ENCODE measurements around a stretch of chr12.

DNA sequence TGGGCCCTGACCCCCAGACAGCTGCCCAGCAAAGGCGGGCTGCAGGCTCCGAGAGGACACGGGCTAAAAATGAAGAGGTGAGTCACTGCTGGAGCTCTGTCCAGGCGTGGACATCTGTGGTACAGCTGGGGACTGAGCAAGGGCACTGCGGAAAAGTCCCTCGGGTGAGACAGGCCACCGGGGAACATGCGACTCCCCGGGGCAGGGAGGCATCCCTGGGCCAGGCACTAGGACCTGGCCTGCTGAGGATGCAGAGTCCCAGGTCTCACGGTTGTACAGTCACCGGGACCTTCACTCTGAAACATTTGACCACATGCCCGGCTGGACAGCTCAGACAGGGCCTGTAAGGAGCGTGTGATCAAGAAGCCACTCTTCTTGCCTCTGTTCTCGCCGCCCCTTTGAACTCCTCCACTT lies 5.2 kb upstream of the RFLNA start:
- RRBS: 5% methylated on average over 3 of the region's 15 CpGs

DNA sequence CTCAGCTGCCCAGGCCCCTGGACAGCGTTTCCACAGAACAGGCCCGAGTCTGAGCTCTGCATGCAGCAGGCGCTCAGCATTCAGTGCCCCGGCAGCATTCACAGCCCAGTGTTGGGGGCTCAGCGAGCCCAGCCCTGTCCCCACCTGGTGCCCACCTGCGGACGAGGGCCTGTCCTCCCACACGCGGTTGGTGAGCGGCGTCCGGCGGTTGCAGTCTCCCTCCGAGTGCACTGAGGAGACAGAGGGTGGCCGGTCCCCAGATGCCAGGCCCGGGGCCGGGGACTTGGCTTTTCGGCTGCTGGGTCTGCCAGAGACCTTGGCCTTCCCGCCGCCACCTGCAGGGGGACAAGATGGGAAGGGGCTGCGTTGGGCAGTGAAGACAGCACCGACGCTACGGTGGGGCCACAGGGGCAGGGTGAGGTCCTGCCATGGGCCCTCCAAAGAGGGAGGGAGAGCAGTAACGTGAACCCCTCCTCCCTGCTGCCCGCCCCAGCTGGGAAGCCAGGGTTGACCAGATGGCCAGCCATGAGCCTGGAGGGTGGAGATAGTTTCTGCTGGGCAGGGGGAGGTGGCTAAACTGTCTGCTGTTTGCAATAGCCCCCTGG lies 31.2 kb downstream of the RFLNA start:
- RRBS: 80% methylated on average over 7 of the region's 26 CpGs

- RRBS: 89% methylated on average over 3 of the region's 57 CpGs
These were observed 121.9 kb downstream of the RFLNA start for GRCh38 chr12:124416535-124417404.

GRCh38 chr12:124421970-124422185 lies 127.0 kb downstream of the RFLNA start:
- RRBS: no CpG with 5 or more reads among the region's 6 CpGs

GRCh38 chr12:124442442-124443200 lies 124.8 kb downstream of the NCOR2 start:
- RRBS: no CpG with 5 or more reads among the region's 24 CpGs

DNA sequence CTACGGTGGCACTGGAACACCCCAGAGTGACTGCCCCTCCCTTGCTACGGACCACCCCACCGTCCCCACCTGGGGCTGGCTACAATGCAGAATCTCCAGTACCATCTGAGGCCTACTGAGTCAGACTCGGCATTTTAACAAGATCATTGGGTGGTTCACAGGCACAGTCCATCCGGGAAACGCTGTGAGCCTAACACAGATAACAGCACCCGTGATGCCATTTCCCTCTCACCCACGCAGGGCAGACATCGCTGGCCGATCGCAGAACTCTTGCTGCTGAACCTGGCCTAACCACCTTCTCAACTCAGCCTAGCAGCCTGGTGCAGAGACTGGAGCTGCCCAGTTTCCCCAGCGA lies 83.4 kb downstream of the NCOR2 start:
- RRBS: no CpG with 5 or more reads among the region's 12 CpGs

- RRBS: no CpG with 5 or more reads among the region's 17 CpGs
These were observed 49.8 kb downstream of the NCOR2 start for GRCh38 chr12:124517706-124517940.

- RRBS: no CpG with 5 or more reads among the region's 7 CpGs
These were observed 48.1 kb downstream of the NCOR2 start for GRCh38 chr12:124519395-124519714.

DNA sequence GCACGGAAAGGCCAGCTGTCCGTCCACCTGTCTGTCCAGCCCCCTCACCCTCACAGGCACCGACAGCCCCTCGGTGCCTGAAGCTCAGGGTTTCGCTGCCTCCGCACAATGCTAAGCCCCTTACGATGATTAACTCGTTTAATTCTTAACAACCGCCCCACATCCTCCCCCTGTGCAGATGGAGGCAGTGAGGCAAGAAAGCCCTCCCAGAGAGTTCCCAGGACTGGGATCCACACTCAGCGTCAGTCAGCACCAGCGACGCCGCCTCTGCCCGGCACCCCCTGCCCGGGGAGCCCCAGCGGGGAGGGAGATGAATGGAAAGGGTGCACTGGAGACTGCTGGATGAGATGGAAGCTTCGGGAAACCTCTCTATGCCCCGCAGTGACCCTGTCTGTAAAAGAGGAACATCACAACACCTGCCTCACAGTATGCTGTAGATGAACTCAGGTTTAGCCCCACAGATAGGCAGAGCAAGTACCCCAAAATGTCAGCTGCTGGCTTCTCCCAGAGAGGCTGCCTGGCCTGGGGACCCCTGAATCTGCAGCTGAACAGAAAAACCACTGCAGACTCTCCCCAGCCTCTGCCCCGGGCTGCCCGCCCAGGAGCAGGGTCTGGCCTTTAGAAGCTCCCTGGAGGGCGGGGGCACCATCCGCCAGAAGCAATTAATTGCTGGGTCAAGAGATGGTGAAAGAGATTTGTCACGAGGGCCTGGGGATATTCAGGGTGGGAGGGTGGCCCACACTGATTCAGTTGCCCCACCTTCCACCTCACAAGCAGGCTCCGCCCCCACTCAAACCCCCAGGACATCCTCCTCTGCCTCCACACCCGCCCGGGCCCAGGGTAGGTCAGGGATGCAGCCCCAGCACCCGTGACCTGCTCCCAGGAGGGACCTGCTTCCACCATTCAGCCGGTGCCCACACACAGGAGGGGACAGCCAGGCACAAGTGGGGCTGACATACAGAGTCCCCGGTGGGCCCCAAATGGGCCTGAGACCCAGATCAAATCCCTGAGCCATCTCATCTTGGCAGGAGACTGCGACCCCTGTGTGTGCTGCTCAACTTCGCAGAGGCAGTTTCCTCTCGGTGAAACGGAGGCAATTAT lies 23.3 kb downstream of the NCOR2 start:
- RRBS: 43% methylated on average over 3 of the region's 33 CpGs

- RRBS: no CpG with 5 or more reads among the region's 29 CpGs
These were observed 18.5 kb downstream of the NCOR2 start for GRCh38 chr12:124548632-124549499.

DNA sequence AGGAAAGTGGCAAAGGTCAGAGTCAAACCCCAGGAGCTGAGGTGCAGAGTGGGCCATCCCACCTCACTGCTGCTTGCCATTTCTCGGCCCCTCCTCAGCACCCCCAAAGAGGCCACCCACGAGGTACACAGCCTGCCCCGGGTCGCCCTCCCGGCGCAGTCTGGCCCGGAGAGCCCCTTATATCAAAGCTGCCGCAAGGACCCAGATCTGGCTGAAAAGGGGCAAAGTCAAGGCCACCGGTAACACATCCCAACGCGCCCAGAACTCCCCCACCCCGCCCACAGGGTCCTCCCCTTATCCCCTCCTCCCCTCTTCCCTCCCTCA lies 1.6 kb downstream of the NCOR2 start:
- RRBS: 5% methylated on average over 3 of the region's 12 CpGs

DNA sequence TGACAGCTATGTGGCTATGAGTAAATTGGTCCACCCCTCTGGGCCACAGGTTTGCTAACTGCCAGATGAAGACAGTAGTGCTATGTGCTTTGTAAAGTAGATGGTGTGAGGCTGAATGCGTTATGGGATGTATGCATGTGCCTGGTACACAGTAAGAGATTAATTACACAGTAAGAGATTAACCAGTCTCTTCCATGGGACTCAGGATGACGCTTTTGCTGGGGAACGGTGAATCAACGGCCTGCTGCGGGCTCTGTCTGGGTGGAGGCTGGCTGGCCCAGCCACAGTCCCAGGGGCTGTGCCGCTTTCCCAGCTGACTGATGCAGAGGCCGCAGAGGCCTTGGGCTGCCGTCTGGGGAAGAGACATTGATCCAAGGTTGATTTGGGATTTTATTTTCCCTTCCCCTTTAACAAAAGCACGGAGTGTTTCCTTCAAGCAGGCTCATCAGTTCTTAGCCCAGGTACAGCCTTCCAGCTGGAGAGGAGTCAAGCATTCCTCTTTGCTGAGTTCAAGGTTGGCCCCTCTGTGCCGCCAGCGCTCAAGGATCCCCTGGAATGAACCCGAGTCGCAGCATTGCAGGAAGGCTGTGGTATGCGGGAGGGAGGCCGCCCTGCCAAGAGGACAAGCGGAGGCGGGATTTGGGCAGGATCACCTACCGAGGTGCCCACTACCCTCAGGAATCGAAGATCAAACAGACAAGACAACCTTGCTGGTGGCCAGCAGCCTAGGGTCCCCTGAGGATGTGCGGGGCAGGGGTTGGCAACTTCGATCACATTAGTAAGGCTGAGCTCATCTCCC lies 53.7 kb upstream of the NCOR2 start:
- RRBS: no CpG with 5 or more reads among the region's 21 CpGs

- RRBS: no CpG with 5 or more reads among the region's 11 CpGs
These were observed 65.1 kb upstream of the NCOR2 start for GRCh38 chr12:124632398-124632991.

DNA sequence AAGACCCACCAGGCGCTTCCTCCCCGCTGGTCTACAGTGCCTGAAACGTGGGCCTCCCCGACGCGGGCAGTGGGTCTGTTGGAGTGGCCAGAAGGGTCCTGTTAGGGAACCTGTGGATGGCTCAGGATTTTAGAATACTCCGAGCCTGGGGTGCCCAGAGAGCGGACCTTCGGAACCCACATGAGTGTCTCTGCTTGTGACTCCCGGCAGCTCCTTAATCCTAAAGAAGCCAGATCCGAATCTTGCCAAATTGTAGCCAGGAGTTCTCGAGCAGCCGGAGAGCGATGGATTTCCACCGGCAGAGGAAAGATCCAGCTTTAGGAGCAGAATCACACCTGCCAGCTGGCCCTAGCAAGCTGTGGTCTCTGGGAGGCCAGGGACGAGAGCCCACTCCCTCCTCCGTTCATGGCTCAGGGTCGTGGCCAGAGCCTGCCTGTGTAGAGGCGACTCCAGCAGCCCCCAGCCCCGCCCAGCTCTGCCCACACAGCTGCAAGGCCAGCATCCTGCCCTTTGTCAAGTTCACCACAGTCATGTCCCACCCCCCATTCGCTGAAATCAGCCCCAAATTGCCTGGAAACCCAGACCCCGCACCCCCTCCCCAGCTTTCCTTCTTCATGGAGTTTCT lies 121.1 kb downstream of the SCARB1 start:
- RRBS: 74% methylated on average over 4 of the region's 22 CpGs

GRCh38 chr12:124744597-124745052 lies 119.0 kb downstream of the SCARB1 start:
- RRBS: no CpG with 5 or more reads among the region's 9 CpGs

DNA sequence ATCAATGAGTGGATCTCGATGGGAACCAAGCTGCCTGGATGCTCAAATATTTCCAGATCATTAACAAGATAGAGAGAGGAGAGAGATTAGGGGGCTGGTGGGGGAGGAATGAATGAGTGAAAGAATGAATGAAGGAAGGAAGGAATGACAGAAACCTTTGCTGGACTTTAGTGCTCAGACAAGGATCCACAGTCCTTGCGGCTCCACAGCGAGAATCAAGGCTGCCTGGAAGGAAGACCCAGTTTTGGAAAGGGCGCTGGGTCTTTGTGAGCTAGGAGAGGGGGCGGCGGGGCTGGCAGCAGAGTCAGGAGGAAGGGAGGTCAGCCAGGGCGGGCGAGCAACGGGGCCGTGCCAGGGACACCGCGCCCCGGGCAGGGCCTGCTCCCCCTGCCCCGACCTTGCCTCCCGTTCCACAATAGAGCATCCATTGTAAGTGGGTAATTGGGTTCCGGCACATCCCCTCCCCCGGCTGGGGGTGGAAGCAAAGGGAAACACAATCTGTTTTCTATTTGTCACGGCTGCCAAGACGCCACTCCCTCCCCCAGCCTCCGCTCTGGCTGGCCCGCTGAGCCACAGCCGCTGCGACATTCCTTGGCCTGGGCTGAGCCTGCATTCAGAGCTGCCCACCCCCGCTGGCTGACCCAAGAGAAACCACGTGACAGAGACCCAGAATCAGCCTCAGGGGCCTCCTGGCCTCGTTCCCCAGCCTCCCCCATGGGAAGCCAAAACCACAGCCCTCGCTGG lies 117.9 kb downstream of the SCARB1 start:
- RRBS: 3% methylated on average over 3 of the region's 27 CpGs

GRCh38 chr12:124776931-124777765 lies 86.5 kb downstream of the SCARB1 start:
- RRBS: 37% methylated on average over 3 of the region's 17 CpGs

GRCh38 chr12:124809942-124810571 lies 53.6 kb downstream of the SCARB1 start:
- RRBS: no CpG with 5 or more reads among the region's 11 CpGs

- RRBS: no CpG with 5 or more reads among the region's 4 CpGs
These were observed 1.8 kb upstream of the UBC start for GRCh38 chr12:124916251-124916678.

DNA sequence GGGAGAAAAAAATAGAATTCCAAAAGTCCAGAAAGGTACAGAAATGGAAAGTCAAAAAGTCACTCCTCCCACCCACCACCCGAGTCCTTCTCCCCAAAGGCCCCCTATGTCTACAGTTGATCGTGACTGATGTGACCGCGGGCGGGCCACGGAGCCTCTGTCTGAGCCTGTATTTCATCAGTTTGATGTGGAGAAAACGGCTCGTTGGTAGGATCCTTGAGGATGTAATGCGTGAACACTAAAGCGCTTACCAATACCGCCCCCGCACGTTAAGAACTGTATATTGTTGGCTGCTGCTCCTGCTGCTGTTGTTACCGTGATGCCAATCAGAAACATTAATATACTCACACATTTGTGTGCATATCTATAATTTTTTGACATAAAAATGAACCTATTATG lies 24.6 kb upstream of the UBC start:
- RRBS: no CpG with 5 or more reads among the region's 14 CpGs

Data from AG10803 (cell line).